Measurements from ENCODE around the genes ZNF133 and SEC23B.

- RRBS = no CpG with 5 or more reads among the region's 1 CpG
Measured at GRCh38 chr20:16451917-16452507, 121.2 kb downstream of the KIF16B start.

GRCh38 chr20:16536974-16537478 is 36.2 kb downstream of the KIF16B start:
- RRBS = no CpG with 5 or more reads among the region's 3 CpGs

GRCh38 chr20:17227820-17228519 is 1.1 kb downstream of the PCSK2 start:
- RRBS = 2% methylated on average over 7 of the region's 29 CpGs

DNA sequence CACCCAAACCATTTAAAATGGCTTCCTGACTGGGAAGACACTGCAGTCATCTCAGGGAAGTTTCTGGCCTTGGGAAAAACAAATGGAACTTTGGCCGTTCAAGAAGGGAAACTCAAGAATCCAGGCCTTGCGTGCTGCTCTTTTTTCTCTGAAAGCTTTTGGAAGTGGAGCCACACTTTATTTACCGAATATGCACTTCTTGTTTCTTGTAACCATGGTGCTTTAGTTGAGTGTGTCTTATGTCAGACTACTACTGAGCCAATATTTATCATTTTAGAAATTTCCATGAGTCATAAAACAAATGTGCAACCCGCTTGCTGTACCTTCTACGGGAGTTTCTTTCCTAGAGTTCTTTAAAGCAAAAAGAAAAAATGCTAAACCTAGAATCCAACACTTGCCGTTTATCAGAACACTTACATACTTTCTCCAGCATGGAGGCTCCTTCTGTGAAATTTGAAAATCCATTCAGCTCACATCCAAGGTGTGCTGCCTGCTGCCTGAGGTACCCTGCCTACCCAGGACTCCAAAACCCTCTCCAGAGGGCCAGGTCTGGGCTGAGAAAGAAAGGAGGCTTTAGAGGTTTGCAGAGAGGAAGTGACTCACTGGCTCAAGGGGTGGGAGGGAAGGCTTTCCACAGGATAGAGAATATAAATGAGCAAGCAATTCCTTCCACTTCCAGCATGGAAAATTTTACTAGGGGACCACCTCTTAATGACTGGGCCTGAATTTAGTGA is 11.4 kb upstream of the DSTN start:
- RRBS = no CpG with 5 or more reads among the region's 6 CpGs

GRCh38 chr20:17565607-17565806 is 4.4 kb upstream of the DSTN start:
- RRBS = no CpG with 5 or more reads among the region's 1 CpG

DNA sequence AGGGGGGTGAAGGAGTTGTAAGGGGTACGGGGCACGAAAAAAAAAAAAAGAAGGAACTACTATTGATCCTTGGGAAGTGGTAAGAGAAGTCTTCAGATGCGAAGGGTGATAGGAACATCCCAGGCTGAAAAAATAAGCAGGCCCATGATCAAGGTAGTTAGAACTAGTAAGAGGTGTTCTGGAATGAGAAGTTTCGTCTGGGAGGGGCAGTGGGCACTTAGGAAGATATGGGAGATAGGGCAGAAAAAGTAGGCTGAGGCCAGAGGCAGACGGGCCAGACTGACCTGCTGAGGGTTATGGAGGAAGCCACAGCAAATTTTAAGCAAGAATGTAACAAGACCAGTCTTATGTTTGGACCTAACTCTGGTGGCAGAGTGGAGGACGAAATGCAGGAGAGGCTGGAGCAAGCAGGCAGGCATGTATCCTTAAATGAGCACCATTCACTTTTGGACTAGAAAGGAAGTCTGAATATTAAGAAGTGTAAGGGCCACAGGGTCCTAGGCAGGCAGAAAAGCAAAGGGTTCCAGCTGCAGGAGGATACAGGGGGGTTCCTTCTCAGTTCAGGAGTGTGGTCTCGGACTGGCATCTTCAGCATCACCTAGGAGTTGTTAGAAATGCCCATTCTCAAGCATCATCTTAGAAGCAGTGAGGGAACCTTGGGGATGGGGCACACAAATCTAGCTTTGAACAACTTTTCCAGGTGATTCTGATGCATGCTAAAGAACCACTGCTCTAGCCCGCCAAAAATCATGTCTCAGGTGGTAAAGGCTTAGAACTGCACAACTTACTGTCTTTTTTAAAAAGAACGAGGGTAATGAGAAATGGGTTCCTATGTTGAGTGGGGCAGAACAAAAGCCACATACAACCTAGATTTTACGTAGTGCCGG is 1.7 kb upstream of the DSTN start:
- RRBS = no CpG with 5 or more reads among the region's 11 CpGs

DNA sequence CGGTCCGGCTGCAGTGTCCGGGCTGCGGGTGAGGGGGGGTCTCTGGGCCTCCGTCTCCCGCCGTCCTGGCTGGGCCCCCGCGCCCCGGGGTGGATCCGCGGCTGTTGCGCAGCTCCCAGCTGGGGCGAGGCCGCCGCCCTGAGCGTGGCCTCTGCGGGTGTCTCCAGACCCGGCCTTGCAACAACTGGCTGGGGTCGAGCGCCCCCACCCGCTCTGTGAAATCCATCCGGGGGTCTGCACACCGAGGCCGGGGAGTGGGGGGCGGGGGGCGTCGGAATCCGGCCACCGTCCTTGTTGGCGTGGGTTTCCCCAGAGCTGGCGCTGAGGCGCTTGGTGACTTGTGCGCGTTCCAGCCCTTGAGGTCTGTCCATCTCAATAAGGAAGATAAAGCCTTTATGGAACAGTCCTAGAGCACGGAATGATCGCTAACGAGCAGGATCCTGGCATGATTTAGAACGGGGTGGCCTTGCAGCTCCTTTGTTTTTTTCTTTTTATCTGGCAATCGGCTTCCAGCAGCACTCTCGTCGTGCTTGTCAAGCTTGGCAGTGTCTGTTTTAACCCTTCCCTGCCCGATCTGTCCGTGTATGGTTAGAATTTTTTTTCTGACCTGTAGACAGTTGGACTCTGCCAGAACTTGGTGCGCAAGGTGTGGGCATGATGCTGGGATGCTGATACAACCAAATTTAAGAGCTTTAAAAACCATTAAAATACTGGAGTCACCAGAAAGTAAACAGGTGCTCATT is 622 bp downstream of the DSTN start:
- RRBS = under 1% methylated on average over 18 of the region's 45 CpGs

DNA sequence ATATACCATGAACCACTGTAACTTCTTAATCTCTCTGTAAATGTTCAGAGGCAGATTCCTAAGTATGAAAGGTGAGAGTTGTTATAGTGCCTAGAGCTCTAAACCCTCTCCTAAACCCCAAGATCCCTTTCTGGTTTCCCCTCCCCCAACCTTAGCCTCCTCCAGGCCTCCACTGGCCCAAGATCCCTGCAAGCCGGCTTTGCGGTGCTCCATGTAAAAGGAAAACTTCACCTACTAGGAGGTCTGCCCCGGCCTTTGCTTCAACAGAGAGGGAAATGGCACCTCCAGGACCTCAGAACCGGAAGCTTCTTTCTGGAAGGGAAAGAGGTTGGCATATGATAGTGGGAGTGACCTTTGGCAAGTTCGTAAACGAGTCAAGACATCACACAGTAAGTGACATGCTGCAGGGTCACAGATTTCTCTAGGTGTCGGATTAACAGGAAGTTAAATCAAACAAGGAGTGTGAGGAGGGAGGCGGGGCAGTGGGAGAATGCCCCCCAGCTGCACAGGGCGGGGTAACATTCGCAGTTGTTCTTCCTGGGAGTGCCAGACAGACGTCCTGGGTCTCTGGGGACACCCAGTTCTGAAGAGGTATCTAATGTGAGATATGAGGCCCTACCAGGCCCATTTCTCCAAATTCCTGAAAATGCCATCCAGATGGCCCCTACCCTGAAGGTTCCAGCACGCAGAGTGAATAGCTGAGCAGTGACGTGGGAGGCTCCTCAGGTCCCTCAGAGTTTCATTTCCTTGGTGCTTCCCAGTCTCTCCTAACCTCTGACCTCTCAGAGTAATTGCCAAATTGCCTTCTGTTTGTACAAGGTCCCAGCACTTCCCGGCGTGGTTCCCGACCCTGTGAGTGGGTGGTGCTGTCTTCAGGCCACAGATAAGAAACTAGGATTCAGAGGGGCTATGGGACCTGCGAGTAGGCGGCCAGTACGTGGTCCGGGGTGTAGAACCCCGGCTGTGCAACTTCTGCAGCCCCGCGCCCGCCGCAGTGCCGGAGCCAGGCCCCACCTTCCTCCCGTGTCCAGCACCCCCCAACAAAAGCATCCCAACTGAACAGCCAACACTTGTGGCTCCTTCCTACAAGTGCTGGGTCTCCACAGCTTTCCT is 1.9 kb downstream of the RRBP1 start:
- RRBS = 9% methylated on average over 13 of the region's 27 CpGs

GRCh38 chr20:17680877-17681397 is 1.1 kb downstream of the RRBP1 start:
- RRBS = 1% methylated on average over 18 of the region's 62 CpGs

DNA sequence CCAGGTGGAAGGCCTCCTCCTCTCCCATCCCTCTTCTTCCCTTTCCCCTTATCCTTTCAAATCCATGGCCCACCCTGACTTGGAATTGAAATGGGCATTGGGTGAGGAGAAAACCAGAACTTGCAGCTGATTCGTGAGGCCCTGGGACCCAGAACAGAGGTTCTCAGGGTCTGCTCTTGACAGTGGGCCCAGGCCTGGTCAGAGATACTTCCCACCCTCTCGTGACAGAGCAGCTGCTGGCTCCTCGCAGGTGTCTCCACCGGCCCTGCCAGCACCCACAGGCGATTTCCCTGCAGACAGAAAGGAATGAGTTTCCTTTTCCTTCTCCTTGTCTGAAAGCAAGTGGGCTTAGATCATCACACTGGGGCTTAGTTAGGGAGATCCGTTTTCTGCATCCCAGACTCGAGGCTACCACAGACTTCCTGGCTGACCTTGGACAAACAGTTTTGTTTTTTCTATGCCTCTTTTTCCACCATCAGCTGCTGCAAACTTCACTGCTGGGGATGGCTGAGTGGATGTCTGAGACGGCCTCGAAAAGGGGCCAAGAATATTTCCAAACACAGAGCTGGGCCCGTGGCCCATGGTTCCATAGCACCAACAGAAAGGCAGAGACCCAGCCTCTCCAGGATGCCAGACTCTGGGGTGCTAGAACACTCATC is 86.4 kb downstream of the BANF2 start:
- RRBS = no CpG with 5 or more reads among the region's 10 CpGs

- RRBS = no CpG with 5 or more reads among the region's 11 CpGs
Measured at GRCh38 chr20:17823557-17824380, 124.0 kb downstream of the BANF2 start.

- RRBS = no CpG with 5 or more reads among the region's 11 CpGs
Measured at GRCh38 chr20:17878451-17879139, 90.0 kb downstream of the SNX5 start.

DNA sequence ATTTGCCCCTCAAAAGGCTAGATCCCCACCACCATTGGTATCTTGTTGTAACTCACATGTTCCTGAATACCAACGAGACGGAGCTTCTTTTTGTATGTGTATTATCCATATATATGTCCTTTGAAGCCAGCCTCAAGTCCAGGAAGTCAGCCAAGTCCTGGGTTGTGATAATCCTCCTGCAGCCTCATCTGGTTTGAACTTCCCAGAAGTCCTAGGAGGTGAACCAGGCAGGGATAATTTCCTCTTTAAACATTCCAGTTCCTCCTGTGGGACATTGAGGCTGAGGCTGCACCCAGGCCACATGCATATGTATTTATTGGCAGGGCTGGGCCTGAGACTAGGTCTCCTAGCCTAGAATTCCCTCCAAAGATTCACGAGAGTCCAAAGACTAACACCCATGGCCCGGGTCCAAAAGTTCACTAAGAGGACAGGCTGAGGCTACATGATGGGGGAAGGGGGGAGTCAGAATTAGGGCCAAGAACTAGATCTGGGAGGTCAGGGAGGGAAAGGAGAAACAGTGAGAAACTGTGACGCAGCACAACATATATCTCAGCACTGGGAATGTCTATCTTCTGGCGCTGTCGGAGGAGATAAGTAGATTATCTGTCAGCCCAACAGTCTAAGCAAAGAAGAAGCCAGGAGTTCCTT is 43.4 kb downstream of the SNX5 start:
- RRBS = no CpG with 5 or more reads among the region's 7 CpGs

DNA sequence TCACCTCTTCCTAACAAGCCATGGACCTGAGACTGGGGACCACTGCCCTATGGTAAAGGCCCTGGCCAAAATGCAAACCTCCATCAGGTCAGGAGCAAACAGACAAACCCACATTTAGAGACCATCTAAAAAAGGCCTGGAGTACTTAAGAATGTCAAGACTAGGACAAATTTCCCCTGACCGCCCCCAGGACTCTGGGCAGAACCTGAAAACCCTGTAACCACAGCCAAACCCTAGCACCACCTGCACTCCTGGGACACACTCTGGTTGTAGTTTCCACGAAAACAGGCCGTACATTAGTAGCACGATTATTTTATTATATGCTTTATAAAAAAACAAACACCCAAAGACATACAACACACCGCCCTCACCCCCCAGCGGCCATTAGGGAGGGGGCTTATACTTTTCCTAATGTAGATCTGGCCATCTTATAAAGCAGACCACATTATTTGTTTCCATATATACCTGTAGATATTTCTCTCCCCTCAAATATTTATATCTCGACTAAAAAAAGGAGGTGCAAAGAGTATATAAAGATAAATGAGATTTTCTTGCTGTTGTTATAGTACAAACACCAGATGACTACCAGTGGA is 27.2 kb downstream of the SNX5 start:
- RRBS = no CpG with 5 or more reads among the region's 7 CpGs

GRCh38 chr20:18288010-18288663 is at the start of gene ZNF133:
Gene ZNF133 (plus strand): TSS chr20:18288527.
- RRBS = 2% methylated on average over 6 of the region's 50 CpGs

- RRBS = under 1% methylated on average over 28 of the region's 72 CpGs
Measured at GRCh38 chr20:18507251-18508341, at the start of gene SEC23B. Gene SEC23B (plus strand): TSS chr20:18507940.

- RRBS = 2% methylated on average over 9 of the region's 34 CpGs
Measured at GRCh38 chr20:18793823-18794977, 19.4 kb upstream of the SCP2D1 start.

GRCh38 chr20:19075240-19075556 is 137.2 kb upstream of the SLC24A3 start:
- RRBS = no CpG with 5 or more reads among the region's 4 CpGs

GRCh38 chr20:19213851-19214603 is 1.6 kb downstream of the SLC24A3 start:
- RRBS = no CpG with 5 or more reads among the region's 15 CpGs

DNA sequence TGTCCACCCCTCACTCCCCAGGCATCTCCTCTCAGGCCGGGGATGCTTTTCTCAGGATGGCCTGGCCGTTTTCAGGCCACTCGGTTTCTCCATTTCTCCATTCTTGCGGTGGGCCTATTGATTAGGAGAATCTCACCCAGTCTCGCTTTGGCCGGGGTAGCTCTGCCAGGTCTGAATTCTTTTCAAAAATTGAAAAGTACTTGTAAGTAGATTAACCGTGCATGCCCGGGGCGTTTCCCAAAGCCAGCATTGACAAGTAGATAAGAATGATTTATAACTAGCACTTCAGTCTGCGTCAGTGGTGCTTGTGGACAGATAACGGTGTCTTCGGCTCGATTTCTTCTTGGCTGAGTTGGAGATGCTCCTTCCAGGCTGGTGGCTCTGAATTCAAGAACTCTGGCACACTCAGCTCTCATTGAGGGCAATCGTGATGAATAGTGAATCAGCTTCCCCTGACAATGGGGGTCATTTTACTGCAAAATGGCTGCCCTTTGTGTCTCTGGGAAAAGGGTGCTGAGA is 29.0 kb downstream of the SLC24A3 start:
- RRBS = no CpG with 5 or more reads among the region's 14 CpGs